ENCODE data around the gene HERPUD2.

DNA sequence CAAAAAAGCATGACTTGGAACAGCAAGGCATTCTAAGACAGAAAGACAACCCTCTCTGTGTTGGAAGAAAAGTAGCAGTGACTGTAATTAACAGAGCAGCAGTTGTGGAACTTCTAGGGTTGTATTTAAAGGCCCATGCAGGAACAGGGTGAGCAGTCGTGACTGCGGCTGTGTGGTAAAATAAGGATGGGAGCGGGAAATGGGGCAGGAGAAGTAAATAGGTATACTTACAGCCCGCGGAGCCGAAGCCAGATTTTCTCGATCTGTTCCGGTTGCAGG, 206 bp downstream of the PDE1C start:
- PRO-cap, 2 experiments: no peak in any of the 2 experiments

DNA sequence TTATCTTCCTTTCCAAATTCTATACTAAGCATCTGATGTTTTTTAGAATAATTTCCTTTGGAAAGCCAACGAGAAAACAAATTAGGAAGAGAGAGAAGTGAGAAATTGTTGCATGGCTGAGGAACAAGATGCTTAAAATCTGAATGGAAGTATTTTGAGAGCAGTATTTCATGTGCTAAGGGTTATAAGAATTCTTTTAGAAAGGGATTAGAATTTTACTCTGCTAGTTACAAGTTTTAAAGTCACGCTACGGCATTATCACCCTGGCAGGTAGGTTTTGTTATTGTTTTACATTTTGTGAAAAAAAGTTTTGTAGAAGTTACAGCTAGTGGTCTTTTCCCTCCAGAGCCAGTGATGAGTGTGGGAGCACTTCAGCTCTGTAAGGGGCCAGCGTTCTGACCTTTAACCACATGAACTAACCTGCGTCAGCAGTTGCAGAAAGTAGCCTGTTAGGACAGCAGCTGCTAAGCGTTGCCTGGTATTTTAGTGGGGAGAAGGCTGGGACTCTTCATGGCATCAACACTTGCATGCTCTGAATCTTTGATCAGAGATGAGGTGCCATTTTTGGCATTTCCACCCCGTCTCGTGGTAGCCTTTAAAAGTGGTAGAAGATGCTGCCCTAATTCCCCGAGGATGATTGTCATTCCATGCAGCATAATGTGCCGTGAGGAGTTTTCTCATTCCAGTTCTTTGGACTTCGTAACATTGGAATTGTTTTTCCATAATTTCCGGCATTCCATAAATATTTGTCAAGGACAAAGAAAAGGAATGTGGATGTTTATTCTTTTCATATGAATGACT, 92.0 kb downstream of the AVL9 start:
- PRO-cap, 2 experiments: no peak in any of the 2 experiments

DNA sequence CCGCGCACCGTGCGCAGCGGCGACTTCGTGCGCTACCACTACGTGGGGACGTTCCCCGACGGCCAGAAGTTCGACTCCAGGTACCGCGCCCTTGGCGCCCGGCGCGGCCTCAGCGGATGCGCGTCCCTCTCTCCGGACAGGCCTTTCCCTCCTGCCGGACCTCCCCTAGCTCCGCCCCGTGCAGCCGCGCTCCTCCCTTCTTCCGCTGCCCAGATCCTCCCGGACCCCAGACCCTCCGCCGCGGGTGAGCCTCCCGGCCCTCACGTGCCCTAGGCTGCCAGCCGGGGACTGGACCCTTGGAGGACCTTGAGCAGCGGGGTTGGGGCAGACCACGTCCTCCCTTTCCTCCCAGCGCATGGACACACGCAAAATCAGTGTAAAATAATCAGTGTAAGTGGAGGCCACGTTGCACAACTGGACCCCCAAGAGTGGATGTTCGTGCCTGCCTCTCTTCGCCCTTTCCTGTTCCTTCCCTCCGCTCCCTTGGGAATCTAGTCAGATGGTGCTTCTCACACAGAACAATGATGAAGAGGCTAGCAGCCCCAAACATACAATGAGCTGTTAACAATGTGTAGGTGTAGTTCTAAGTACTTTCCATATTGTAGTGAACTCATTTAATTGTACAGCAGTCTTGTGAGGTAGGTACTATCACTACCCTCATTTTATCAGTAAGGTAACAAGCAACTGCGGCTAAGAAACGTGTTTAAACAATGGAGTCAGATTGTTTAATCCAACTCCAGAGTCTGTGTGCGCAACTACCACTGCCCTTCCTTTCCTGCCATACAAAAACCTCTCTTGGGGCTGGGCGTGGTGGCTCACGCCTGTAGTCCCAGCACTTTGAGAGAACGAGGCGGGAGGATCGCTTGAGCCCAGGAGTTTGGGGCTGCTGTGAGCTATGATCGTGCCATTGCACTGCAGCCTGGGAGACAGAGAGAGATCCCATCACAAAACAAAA, 752 bp downstream of the FKBP9 start:
- PRO-cap, 2 experiments: peak in 2 of 2 experiments; most common plus-strand start position 229 of the sequence (in 2); most common minus-strand start position 118 of the sequence (in 1)

- PRO-cap, 2 experiments: no peak in any of the 2 experiments
These were observed 1.5 kb downstream of the FKBP9 start for GRCh38 chr7:32958670-32959140.

GRCh38 chr7:32980104-32980670, 22.9 kb downstream of the FKBP9 start:
- PRO-cap, 2 experiments: no peak in any of the 2 experiments

DNA sequence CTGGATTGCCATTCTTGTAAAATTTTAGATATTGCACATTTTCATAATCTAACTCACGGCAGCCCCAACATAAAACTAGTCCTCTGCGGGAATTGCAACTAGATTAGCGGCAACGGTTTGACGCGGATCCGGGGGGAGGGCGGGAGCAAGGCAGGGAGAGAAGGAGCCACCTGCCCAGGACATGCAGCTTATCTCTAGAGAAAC, 633 bp downstream of the NT5C3A start:
- PRO-cap, 2 experiments: no peak in any of the 2 experiments

DNA sequence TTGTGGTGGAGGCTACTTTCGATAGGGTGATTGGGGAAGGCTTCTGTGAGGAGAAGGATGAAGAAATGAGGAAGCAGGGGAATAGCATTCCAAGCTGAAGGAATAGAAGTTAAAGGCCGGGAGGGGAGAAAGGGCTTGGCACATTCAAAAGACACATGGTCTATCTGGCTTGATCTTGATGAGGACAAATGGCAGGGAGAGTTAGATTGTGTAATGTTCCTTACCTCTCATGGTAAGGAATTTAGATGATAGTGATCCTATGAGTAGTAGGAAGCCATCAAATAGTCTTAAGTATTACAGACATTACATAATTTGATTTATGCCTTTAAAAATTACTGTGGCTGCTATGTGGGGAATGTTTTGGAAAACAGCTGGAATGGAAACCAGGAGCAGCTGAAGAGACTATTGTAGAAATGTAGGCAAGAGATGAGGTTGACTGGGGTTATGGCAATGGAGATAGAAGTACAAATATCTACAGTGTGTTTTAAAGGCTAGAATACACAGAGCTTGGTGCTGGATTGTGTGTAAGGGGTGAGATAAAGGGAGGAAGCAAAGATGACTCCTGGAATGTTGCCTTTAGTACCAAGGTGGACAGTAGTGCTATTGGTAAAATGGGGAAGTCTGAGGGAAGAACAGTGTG, 351.3 kb upstream of the BMPER start:
- PRO-cap, 2 experiments: no peak in any of the 2 experiments

GRCh38 chr7:34158207-34158646, 252.9 kb downstream of the BMPER start:
- PRO-cap, 2 experiments: no peak in any of the 2 experiments

- PRO-cap, 2 experiments: peak in 2 of 2 experiments; most common plus-strand start chr7:34652920 (in 1); most common minus-strand start chr7:34652862 (in 1)
These were observed 5.2 kb upstream of the NPSR1 start for GRCh38 chr7:34652612-34653350.

DNA sequence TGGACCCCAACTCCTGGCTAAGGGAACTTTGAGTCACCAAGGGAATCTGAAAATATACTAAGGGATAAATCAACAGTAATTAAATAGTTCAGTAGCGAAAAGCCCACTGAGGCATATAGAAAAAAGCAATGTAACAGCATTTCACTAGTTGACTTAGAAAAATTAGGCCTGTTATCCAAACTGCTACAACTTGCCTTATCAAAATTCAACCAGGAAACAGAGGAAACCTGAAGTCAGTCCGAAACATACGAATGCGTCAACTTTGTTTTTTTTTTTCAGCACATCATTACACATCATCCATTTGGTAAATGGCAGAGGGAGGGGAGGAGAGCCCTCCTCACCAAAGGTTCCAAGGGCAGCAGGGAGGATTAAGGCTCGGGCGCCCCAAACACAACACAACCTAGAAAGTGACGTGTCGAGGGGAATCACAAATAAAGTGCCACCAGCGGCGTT, 1.1 kb downstream of the DPY19L1 start:
- PRO-cap, 2 experiments: no peak in any of the 2 experiments

- PRO-cap, 2 experiments: no peak in any of the 2 experiments
These were observed 5.3 kb downstream of the TBX20 start for GRCh38 chr7:35248610-35248946.

DNA sequence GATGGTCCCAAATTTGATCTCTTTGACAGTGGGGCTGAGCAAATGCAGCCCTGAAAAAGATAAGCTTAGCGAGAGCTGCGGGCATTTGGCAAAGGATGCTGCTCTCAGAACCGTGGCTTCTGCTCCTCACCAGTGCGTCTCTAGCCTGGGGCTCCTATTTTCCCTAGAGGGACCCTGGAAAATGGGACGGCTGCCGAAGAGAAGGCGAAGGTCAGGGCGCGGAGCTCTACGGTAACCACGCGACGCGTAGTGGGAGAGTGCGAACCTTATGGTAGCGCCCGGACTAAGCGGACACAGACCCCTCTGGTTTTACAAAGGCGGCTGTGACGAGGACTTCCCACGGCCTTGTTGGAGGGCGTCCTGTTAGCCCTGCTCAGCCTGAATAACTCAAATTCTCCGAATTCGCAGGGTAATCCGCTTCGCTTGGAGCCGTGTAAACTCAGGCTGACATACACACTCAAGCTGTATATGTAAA, 769 bp upstream of the TBX20 start:
- PRO-cap, 2 experiments: no peak in any of the 2 experiments

DNA sequence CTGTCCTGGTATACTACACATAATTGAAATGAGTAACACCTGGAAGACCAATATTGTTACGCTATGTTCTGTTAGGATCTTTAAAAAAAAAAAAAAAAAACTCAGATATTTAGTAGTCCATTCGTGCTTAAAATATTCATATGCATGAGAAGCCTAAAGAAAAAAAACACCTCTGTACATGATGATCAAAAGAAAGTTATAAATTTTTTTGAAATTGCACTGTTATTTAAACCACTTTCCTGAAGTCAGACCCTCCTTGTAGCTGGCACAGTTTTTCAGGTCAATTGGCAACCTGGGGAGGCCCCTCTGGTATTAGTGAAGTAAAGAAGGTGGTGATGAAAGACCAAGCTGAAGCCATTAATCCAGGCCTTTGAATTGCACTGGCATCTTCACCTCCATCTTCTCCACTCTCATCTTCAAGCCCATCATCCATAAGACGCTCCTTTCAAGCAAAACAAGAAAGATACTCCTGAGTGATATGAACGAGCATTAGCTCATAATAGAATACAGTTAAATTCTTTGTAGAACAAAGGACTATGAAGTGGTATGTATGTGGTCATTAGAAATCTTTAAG, 61.4 kb downstream of the HERPUD2 start:
- PRO-cap, 2 experiments: no peak in any of the 2 experiments

GRCh38 chr7:35694706-35695395, at the start of gene HERPUD2:
Gene HERPUD2 (minus strand): TSS chr7:35695135.
- PRO-cap, 2 experiments: peak in 2 of 2 experiments; most common plus-strand start chr7:35695245 (in 2); most common minus-strand start chr7:35694918 (in 2)

- PRO-cap, 2 experiments: no peak in any of the 2 experiments
These were observed 32.7 kb upstream of the HERPUD2 start for GRCh38 chr7:35727597-35728165.

GRCh38 chr7:35868728-35869343, 68.0 kb downstream of the SEPTIN7 start:
- PRO-cap, 2 experiments: no peak in any of the 2 experiments

- PRO-cap, 2 experiments: no peak in any of the 2 experiments
These were observed 87.0 kb downstream of the SEPTIN7 start for GRCh38 chr7:35887873-35888190.

DNA sequence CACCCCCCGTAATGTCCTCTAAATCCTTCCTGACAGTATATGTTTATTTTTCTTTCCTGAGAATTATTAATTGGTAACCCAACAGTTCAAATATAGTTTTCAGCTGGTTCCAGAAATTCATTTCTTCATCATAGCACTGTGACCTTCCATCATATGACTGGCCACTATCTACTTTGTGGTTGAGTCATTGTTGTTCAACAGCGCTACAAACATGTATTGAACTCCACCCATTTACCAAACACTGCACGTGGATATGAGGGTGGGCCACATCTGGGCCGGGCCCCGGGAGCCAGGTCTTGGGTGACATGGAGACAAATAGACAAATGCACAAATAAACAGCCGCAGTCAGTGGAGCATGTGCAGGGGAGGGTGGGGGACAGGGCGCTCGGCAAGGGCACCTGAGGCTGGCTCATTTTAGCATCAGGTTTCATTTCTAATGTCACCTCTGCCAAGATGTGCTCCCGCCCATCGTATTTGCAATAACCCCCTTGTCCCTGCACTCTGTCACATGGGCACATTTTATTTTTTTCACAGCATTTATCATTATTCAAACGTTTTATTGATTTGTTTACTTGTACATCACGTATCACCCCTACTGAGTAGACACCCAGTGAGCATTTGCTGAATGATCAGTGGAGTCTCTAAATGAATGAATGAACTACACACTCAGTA, 23.9 kb upstream of the EEPD1 start:
- PRO-cap, 2 experiments: no peak in any of the 2 experiments

GRCh38 chr7:36130887-36131505, 22.1 kb upstream of the EEPD1 start:
- PRO-cap, 2 experiments: no peak in any of the 2 experiments

GRCh38 chr7:36279193-36280201, 87.5 kb downstream of the MATCAP2 start:
- PRO-cap, 2 experiments: no peak in any of the 2 experiments

Data from Colon Carcinoma Metastatic in the Lung (tissue), 2 donors.